Left lung (tissue), 1 donor: ENCODE data around the genes OR52K2, HBB and OR52E5.

- PRO-cap, result unidirectional peak, minus-strand start at chr11:3826011
These were observed 14.9 kb downstream of the RHOG start for GRCh38 chr11:3825675-3826397.

GRCh38 chr11:3884156-3884602 is 28.7 kb downstream of the STIM1 start:
- PRO-cap, result no peak

GRCh38 chr11:3938988-3939548 is 83.6 kb downstream of the STIM1 start:
- PRO-cap, result no peak

GRCh38 chr11:3946276-3947030 is 91.0 kb downstream of the STIM1 start:
- PRO-cap, result no peak

GRCh38 chr11:4023713-4024080 is 70.9 kb upstream of the RRM1 start:
- PRO-cap, result no peak

DNA sequence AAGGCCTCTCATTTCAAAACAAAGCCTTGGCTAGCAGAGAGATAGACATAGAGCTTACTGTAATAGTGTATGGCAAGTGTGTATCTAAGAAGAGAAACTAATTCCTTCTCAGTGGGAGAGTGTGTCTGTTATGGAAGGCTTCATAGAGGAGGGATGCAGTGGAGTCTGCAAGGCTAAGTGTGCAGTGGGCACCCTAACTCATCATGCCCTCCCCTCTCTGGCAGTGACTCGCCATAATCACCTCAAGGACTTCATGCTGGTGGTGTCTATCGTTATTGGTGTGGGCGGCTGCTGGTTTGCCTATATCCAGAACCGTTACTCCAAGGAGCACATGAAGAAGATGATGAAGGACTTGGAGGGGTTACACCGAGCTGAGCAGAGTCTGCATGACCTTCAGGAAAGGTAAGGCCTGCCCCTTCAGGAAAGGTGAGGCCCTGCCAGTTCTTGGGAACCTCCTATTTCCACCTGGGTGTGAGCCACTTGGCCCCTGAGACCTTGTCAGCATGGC is 24.7 kb upstream of the RRM1 start:
- PRO-cap, result no peak

GRCh38 chr11:4448921-4449541 is at the start of gene OR52K2:
OR52K2 (plus strand) TSS chr11:4449295.
- PRO-cap, result no peak

GRCh38 chr11:5226769-5227193 is at the start of gene HBB:
HBB (minus strand) TSS chr11:5227071.
- PRO-cap, result no peak

DNA sequence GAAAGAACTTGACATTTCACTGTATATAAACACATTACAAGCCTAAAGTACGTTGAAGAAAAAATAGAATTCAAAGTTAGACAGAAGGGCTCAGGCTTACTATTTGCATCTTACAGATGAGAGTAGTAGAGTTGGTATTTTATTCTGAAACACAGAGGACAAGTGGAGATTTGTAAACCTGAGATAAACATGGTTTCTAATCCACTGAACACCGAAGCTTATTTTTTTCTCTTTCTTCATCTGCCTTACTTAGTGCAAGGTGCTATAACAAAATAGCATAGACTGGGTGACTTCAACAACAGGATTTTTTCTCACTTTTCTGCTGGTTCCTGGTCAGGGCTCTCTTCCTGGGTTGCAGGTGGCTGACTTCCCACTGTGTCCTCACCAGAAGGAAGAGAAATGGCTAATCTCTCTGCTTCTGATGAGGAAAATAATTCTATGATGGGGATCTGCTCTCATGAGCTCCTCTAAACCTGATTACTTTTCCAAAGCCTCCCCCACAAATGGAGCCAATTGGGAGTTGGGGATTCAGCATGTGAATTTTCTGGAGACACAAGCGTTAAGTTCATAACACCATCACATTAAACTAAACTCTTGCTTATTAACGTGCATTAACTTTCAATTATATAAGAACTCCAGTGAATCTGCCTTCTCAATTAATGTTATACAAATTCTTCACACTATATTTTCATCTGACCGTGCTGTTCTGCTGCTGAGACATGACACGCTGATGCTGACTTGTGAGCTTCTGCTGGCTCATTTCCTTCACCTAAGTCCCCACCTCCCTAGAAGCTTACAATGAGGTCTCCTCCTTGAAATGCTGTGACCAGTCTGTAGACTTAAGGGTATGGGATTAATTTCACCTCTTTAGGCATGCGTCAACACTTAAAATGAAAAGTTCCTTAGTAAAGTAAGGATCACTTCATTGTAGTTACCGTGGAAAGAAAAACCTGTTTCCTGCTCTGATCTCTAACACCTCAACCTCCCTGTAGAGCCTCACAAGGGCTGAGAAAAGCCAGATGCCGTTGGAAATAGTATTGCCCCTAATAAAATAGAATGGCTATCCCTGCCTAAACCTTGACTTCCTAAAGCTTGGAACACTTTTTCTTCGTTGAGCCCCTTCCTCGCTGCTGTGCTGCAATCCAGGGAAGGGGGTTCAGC is 2.4 kb upstream of the HBG1 start:
- PRO-cap, result no peak

DNA sequence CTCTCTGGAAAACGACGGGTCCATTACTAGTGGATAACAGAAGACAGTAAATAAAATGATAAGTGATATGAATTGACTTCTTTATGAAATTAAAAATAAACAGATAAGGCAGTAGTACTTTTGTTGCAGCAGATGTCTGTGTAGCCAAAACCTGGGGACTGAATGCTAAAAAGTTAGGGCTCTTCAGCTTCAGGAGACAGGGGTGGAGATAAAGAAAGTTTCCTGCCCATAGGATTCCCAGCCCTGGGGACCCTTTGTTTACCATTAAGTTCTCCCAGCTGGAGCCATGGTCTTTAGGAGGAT is 169 bp upstream of the OR51M1 start:
- PRO-cap, result no peak

- PRO-cap, result no peak
These were observed 420 bp downstream of the OR51M1 start for GRCh38 chr11:5383975-5384489.

DNA sequence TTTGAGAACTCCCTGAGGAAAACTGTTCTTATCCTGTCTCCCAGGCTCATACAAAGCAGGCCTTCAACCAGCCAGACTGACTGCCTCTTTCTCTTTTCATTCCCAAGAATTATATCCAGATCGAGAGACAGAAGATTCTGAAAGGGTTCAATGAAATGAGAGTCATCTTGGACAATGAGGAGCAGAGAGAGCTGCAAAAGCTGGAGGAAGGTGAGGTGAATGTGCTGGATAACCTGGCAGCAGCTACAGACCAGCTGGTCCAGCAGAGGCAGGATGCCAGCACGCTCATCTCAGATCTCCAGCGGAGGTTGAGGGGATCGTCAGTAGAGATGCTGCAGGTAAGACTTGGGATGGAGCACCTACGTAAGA is 8.6 kb downstream of the TRIM22 start:
- PRO-cap, result no peak

- PRO-cap, result no peak
These were observed at the start of gene OR52E5 for GRCh38 chr11:5892909-5893330. OR52E5 (plus strand) TSS chr11:5893208.

- PRO-cap, result no peak
These were observed 2.1 kb upstream of the C11orf42 start for GRCh38 chr11:6202884-6204002.

DNA sequence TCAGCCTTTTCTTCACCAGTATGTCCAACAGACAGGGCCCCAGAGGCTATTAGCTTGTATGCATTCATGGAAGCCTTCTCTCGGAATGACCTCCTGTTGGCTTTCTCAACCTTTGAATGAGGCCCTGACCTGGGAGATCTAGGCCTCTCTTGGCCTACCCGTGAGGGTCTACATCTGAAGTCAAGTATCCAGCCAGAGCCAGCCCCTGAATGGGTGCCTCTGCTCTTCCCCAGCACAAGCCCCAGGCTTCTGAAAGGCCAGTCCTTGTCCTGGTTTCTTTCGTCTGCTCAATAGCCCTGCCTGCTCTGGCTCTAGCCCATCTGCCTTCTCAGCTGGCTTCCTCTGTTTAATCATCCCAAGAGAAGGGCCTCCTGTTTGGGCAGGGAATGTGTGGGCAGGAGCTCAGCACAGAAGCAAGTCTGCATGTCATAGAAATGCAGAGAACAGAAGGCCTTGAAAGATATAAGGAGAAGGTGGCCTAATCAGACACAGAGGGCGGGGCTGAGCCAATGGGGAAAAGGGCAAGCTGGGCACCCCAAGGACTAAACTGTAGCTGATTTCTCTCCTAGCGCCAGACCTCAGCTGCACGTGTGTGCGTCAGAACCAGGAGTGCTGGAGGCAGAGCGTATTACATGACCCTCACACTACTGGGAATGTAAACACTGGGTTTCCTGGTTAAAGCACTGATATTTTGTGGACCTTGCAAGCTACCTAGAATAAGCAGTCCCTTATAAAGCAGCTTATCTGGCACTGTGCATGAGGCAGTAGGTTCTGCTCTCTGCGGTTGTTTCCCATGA is 7.7 kb upstream of the CCKBR start:
- PRO-cap, result no peak

GRCh38 chr11:6388028-6388461 is 2.2 kb upstream of the SMPD1 start:
- PRO-cap, result no peak

- PRO-cap, result no peak
These were observed 738 bp upstream of the HPX start for GRCh38 chr11:6441554-6441896.

- PRO-cap, result bidirectional peak, plus-strand start at chr11:6474146, minus-strand start at chr11:6473931; bidirectional peak, plus-strand start at chr11:6474371, minus-strand start at chr11:6474341
These were observed 411 bp upstream of the TRIM3 start for GRCh38 chr11:6474042-6474661.

- PRO-cap, result no peak
These were observed 2.0 kb downstream of the ARFIP2 start for GRCh38 chr11:6478983-6479587.

- PRO-cap, result no peak
These were observed 36.3 kb downstream of the RRP8 start for GRCh38 chr11:6567041-6567540.